Sciatic nerve (tissue), 1 donor: ENCODE measurements around the genes PRSS23, TRIM77, TRIM64, UBTFL1 and TAF1D.

DNA sequence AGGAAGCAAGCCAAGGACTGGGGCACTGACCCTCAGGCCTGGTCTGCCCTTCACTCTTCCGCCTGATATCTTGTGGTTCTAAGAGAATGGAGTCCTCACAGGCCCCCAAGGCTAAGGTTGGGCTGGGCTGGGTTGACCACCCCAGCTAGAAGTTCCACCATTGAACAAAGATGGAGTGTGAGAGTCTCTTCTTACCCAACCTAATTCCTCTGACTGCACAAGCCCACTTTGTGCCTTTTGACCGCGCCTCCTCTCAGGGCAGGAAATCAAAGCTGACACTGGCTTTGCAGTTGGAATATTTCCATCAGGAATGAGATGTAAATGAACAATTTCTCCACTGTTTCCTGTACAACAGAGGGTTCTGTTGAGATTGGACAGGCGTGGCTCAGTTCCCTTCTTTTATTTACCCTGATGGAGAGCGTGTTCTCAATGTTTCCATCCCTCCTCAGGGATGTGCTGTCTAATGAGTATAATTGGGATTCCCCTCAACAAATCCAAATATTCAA is 59.2 kb upstream of the PRSS23 start:
- PRO-cap: no peak

DNA sequence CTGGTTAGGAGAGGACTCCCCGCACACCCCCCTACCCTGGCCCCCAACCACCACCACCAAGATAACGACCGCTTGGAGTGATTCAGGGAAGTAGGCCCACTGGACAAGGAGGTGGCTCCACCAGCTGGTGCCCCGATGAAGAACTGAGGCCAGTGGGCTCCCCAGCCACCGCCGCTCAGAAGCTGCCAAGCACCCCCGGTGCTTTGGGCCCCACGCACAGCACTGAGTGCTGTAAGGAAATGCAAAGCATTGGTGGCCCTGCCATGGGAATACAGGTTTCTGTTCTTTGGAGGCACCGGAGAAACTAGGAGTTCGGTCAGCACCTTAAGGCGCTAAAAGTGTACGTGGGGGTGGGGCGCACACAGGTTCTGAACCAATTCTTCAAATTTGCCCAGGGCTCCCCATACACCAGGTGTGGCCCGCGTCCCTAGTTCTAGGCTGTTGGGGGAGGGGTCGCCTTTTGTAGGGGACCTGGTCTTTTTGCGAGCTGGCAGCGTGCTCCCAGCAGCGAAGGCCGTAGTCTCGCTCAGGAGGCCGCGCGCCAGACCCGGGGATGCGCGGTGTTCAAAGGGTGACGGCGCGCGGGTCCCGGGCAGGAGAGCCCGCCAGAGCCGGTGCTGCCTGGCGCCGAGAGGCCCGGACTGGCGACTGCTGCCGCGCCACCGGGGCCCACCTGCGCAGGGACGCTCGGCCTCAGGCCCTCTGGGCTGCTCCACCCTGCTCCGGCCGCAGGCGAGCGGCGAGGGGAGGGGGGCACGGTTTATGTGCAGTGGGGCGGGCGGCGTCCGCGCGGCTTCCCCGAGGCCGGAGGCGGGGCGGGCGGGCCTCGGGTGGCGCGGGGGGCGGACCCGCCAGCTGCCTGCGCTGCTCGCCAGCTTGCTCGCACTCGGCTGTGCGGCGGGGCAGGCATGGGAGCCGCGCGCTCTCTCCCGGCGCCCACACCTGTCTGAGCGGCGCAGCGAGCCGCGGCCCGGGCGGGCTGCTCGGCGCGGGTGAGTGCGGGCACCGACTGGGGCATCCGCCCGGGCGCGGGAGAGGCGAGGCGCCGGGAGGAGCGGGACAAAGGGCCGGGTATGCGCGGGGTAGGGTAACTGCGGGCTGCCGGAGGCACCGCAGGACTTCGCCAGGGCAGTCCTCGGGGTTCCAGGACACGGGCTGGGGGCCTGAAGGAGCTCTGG is at the start of gene PRSS23:
Gene PRSS23 (plus strand): TSS at position 883 of the 1,178 bp plus-strand sequence.
- PRO-cap: unidirectional peak, plus-strand start at position 544 of the sequence; bidirectional peak, plus-strand start at position 885 of the sequence, minus-strand start at position 704 of the sequence

DNA sequence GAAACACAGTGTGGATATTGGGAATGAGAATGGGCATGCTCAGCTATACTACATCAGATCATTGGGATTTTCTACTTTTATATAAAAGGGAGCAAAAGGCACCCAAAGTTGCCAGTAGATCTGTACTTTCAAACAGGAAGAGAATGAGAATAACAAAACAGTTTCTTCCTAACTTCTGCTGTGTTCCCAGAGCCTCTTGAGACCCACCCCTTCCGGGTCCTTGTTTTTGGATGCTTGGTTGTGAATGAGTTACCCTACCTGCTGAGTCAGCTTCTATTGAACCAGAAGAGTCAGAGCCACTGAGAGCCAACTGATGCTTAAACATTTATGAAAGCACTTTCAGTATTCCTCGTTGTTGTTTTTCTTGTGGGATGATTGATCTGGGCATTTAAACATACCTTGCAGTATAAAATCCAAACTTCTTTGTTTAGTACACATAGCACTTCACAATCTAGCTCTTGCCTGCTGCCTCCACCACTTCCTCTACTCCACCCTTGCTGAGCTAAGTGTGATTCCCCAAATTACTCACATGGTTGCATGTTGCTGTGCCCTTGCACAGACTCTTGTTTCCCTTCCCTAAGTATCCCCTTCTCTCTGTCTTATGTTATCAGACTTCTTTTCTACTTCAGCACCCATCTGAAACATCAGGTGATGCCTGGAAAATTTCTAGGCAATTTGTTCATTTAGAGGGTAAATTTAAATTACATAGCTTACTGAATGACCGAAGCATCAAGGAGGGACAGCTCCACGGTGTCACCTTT is 5.6 kb downstream of the PRSS23 start:
- PRO-cap: no peak

GRCh38 chr11:86940131-86940499 is 15.1 kb downstream of the FZD4 start:
- PRO-cap: no peak

DNA sequence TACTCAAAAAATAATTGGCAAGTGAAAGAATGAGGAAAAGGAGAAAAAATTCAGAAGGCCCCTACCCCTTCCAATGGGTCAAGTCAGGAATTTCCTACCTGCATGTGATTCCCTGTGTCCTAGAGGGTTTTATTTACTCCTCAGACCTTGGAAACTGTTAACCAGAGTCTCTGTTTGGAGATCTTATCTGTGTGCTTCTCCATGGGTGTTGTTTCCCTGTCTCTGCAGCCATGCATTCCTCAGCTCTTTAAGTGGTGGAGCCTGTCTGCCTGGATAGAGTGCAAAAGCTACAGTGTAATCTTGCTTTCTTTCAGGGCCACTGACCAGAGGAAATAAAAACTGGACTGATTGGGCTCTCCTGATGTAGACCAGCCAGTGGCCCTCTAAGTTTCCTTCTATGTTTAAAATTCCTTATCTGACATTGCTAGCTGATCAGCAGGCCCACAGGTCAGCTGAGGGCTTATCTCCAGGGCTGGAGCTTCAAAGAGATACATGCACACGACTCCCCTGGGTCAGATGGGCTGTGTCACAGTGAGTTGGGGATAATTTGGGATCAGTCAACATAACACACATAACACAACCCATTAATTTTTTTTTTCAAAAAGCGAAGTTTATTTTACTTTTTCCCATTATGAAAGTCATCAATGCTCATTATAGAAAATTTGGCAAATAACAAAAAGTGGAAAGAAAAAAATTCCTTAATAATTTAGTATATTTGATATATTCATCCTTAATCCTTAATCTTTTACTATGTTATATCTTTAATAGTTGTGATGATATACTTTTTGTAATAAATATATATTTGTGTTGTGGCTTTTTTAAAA is 37.4 kb upstream of the TMEM135 start:
- PRO-cap: no peak

DNA sequence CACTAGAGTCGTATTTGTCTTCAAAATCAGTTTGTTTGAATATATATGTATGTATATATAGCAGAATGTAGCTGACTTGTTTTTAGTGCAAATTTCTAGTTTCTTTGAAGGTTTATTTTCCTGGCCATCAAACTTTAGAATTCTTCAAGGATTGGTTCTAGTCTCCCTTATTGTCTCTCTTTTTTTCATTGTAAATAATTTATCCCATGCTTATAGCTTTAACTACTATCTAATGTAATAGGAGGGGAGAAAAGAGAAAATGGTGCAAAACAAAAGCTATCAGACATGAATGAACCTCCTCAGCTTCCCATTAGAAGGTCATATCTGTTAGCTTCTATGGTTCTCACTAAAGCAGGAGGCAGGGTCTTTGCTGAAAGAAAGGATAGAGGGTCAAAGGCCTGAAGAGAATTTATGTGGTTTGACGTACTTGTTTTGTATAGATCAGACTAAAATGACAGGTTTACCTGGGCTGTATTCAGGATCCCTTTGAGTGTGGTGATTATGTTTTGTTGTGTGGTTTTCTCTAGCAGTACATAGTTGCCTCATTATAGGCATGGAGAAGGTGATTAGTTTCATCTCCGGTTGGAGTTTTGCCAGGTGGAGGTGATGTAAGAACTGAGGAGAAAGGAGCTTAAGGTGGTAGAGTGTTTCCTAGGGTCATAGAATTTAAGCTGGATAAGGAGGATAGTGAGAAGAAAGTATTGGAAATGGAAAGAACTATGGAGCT is 228.8 kb downstream of the TMEM135 start:
- PRO-cap: no peak

GRCh38 chr11:88405891-88406313 is 68.4 kb upstream of the CTSC start:
- PRO-cap: no peak

GRCh38 chr11:89710022-89710386 is at the start of gene TRIM77:
Gene TRIM77 (plus strand): TSS chr11:89710299.
- PRO-cap: no peak

- PRO-cap: no peak
Measured at GRCh38 chr11:89965683-89966217, at the start of gene TRIM64. Gene TRIM64 (plus strand): TSS chr11:89966037.

- PRO-cap: no peak
Measured at GRCh38 chr11:90085774-90086151, at the start of gene UBTFL1. Gene UBTFL1 (plus strand): TSS chr11:90085950.

GRCh38 chr11:91790605-91790809 is 434.1 kb upstream of the FAT3 start:
- PRO-cap: no peak

DNA sequence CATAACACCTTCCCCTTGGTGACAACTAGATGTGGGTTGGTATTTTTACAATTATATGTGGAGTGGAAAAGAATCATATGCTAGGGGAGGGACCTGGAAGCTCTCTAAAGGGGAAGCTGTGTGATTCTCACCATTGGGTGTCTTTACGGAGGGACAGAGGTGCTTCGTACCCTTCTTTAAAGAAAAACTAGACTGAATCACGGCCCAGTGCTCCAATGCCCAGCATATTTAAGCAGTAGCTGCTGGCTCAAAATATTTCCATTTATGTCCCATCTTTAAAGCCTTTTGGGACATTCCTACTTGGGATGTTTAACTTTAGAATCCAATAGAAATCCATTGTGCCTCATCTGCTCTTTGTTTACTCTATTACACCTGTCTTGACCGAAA is 198.9 kb upstream of the MTNR1B start:
- PRO-cap: no peak

DNA sequence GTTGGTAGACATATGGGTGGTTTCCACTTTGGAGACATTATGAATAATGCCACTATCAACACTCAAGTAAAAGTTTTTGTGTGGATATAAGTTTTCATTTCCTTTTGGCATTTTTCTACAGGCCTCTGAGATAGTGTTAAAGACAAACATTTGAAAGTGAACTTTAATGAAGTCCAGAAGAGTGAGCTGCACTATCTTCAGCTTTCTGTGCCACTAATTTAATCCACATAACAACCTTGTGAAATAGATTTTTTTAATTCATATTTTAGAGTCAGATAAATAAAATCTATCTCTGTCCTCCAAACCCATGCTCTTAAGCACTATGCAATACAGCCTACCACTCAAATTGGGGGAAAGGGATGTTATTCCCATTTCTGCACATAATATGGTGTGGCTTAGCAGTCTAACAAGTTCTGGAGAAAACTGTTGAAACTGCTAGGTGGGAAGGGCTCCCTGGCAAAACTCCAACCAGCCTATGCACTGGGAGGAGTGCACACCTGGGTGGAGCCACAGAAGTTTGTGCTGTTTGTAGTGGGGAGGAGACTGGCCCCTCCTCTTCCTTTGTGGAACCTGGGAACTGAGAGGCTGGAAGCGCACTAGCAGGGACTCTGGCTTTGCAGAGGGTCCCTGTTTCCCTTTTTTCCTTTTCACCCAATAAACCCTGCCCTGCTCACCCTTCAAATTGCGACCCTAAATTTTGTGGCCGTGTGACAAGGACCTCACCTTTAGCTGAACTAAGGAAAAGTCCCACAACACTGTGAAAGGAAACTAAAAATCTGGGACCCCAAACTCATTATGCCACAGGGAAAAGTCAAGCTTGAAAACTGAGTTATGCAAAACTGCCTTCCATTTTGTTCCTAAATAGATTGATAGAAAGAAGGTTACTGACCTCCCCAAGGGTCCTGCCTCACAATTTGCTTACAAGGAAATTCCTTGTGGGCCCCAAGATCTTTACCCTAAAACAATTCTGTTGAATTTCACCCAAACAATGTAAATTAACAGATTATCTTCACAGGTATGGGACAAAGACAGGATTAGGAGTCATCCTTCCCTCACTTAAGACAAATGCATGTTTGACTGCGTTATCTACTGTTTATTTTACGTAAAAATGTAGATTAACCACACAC is 81.2 kb downstream of the SLC36A4 start:
- PRO-cap: no peak

GRCh38 chr11:93216582-93216923 is 18.8 kb upstream of the SLC36A4 start:
- PRO-cap: no peak

GRCh38 chr11:93536570-93536896 is 6.7 kb downstream of the SMCO4 start:
- PRO-cap: no peak

DNA sequence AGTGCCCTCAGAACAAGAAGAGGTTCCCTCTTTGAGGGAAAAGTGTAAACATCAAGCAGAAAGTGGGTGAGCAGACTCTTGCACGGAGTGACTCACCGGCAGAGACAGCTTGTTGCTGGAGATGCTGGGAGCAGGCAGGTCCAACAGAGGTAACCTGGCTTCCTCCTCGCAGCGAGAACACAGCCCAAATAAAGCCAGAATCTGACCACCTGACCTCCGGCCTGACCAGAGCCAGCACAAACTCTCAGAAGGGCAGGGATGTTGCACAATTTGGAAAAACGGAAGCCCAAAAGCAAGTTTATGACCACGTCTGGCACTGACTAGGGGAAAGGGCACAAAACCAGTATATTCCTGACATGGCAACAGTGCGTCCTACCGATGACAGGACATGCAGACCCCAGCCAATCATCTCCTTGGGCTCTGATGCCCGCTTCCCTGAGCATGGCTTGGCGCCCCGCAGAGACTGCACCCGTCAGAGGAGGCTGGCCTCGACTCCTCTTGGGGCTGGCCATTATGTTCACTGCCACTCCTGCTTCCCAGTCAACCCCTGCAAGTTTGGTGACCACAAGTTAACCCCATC is 5.4 kb downstream of the SMCO4 start:
- PRO-cap: bidirectional peak, plus-strand start at position 475 of the sequence, minus-strand start at position 189 of the sequence

DNA sequence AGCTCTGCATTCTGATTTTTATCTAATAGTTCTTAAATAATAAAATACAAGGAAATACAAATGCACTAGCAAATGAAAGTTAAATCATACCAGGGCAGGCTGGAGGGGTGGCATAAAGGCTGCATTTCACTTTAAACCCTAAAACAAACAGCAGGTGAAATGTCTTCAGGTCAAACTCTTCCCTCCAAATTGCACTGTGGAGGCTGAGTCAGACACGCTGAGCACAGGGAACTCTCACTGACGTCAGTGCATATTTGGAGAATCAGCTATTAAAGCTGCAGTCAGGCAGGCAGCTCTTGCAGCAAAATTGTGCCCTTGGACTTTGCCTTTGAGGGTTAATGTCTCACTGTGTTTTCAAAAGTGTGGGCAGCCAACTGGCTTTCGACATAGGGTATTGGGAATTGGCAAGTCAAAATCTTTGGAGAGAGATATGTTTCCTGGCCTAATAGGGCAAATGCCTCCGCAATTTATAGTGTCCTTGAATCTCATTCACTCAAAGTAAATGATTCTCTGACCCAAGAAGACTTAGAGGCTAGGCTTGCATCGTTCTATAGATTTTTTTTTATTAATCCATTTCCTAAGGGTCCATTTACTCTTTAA is 27.6 kb upstream of the SMCO4 start:
- PRO-cap: no peak

- PRO-cap: no peak
Measured at GRCh38 chr11:93667482-93667934, 6.0 kb downstream of the CEP295 start.

GRCh38 chr11:93740669-93741761 is at the start of gene TAF1D:
Gene TAF1D (minus strand): TSS chr11:93741495.
- PRO-cap: unidirectional peak, plus-strand start at chr11:93740912; unidirectional peak, plus-strand start at chr11:93740927; bidirectional peak, plus-strand start at chr11:93741552, minus-strand start at chr11:93741494; bidirectional peak, plus-strand start at chr11:93741664, minus-strand start at chr11:93741624

GRCh38 chr11:93784469-93785470 is 688 bp downstream of the MED17 start:
- PRO-cap: bidirectional peak, plus-strand start at chr11:93784910, minus-strand start at chr11:93784839